Subcutaneous preadipocyte (primary cell): Measurements from ENCODE around the gene HDAC4.

DNA sequence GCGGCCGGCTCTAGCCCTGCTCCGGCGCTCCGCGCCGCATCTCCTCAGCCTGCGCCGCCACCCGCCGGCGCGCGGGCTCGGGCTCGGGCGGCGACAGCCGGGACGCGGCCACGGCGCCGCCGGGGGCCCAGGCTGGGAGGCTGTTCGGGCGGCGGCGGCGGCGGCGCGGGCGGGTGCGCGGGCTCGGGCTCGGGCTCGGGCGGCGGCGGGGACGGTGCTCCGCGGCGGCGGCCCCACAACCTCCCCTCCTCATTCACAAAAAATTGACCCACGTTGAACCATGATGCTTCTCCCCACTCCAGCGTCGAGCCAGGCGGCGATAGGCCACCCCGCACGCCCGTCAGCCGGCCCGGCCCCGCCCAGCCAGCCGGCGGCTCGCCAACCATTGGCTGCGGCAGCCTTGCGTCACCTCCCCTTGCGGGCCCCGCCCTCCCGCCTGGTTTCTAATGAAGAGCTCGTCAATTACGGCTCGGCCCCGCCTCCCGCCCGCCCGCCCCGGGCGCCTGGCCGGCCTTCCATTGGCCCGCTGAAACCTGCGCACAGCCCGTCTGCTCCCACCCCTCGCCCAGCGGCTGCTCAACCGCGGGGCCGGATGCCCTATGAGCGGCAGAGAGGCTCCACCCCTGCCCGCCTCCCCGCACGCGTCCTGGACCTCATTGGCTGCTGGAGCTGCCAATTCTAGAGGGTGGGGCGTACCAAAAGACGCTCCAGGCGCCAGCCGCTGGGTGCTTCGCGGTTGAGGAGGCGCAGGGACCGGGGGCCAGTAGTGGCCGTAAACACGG is at the start of gene HDAC4:
Gene HDAC4, minus strand, starts transcription at position 315 of the 782 bp plus-strand sequence.
- CAGE, long polyA plus RNA, result no peak

DNA sequence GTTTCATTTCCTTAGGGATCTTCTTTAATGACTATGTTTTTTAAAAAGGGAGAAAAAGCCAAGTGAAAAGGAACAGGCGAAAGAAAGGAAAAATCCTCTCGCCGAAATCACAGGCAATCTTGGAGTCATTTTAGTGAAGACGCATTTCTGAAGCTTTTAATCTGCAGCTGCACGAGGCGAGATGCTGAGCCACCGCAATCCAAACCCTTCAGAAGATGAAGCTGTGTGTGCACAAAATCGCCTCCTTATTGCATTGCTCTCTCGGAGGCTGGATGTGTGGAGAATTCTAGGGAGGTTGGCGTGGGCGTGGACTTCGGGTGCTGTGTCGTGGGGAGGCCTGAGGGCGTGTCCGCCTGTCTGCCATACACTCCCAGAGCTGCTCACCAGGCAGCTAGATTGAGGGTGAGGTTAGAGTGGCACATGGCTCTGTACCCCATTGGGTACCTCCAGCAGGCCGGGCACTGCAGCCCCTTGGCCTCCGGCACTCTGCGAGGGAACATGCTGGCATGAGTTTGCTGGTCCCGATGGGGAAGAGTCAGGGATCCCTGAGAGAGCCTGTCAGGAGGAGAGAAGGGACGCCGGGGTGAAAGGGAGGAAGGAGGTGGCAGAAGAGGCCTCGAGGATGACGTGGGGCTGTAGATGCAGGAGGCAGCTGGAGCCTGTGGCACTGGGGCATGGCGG is 38.6 kb upstream of the HDAC4 start:
- CAGE, long polyA plus RNA, result no peak

DNA sequence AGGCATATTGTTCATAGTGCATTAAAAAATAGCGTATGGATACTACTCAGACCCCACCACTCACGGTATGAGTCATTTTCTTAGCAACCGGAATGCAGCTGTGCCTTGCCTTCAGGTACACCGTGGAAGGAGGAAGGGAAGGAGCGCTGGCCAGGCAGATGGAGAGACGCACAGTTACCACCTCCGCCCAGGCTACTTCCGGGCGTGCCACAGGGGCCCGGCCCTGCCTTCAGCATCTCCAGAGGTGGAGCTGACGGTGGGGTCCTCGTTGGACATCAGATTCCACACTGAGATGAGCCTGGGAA is 82.0 kb upstream of the HDAC4 start:
- CAGE, long polyA plus RNA, result no peak

GRCh38 chr2:239893040-239893577 is 132.0 kb downstream of the NDUFA10 start:
- CAGE, long polyA plus RNA, result no peak

- CAGE, long polyA plus RNA, result no peak
Measured at GRCh38 chr2:239954727-239955127, 70.4 kb downstream of the NDUFA10 start.

DNA sequence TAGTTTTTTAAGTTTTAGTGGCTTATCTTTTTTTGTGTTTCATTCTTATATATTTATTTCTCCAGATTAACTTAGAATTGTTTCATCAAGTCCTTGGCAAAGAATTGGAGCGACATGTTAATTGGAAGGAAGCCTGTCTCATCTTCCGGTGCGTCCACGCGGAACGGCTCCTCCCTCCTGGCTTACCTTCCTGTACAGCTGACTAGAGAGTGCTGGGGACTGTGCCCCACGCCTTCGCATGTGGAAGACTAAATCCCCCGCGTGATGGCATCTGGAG is 103.9 kb upstream of the OTOS start:
- CAGE, long polyA plus RNA, result no peak

- CAGE, long polyA plus RNA, result no peak
Measured at GRCh38 chr2:240387577-240388047, 47.9 kb upstream of the GPC1 start.

DNA sequence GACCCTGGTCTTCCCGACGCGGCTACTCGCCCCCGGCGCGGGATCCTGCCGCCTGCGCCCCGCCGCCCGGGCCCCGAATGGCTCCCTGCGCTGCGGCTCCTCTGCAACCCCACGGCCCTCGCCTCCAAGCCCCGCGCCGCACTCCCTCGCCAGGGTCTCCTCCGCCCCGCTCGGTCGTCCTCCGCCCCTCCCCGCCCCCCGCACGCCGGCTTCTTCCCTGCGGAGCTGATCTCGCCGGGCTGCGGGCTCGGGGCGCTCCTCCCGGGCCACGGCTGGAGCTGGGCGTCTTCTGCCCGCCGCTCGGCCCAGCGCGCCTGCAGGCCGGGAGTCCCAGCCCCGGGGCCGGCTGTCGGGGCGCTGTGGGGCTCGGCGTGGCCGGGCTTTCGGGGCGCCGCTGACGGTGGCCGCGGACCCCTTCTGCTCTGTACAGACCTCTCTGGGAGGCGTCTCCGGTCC is 703 bp downstream of the GPC1 start:
- CAGE, long polyA plus RNA, result no peak

GRCh38 chr2:240438657-240439199 is 3.3 kb downstream of the GPC1 start:
- CAGE, long polyA plus RNA, result no peak

DNA sequence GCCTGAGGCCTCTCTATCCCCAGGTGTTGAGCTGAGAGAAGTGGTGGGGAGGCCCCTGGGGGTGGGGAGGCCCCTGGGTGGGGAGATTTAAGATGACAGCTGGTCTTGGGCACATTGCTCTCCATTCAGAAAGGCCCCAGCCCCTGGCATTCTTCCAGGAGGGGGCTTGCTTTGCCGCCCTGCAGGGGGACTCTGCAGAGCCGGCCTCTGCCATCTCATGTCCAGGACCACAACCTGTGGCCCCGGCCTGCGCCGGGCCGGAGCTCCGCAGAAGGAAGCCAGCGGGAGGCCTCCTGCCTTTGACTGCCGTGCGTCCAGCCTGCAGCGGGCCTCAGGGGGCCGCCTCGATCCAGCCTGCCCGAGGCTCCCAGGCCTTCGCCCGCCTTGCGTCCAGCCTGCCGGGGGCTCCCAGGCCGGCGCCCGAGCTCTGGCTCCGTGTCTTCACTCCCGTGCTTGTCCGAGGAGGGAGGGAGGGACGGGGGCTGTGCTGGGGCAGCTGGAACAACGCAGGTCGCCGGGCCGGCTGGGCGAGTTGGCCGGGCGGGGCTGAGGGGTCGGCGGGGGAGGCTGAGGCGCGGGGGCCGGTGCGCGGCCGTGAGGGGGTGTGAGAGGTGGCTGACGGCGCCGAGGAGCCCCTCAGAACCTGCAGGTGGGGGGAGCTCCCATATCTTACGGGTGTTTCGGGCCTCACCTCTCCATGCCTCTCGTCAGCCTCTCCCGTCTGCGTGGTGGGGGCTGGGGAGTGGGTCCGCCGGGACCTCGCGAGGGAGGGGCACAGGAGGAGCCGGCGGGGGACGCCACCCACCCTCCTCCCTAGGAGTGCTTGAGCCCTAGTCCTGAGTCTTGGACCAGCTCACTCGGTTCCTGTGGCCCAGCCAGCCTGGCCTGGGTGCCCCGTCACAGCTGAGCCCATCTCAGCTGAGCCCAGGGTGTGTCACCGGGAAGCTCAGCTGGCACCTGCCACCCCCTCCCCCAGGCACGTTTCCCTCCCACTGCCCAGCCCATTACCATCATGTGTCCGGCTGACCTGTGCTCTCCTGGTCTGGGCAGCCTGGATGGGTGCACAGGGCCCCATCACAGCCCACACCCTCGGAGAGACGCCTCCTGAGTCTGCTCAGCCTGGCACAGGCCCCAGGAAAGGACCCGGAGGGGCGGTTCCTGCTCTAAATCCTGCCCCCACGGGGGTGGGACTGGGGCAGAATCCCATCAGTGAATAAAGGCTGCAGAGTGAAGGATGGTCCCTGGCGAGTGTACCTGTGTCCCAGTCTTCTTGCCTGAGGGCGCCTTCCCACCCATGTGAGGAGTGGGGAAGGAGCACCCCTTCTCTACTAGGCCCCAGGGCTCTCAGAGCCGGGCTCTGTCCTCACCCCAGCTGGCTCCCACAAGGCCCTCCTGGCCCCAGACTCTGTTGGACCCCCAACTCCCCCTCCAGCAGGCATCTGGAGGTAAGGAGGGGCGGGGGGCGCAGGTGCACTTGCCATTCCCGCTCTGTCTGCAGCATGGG is 20.7 kb downstream of the GPC1 start:
- CAGE, long polyA plus RNA, result no peak

DNA sequence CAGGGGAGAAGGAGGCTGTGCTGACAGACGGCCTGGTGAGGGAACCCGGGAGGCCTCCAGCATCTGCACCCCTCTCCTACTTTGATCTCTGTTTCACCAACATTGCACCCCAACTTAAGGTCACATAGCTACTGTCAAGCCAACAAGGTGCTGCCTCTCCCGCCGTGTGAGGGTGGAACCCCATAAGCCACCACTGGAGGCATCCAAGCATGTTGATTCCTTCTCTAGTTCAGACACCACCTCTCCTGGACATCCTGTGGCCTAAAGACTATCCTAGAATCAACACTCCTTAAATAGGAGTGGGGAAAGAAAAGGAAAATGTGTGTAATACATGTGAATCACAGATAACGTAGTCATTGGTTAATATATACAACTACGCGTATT is 3.5 kb upstream of the RNPEPL1 start:
- CAGE, long polyA plus RNA, result no peak

DNA sequence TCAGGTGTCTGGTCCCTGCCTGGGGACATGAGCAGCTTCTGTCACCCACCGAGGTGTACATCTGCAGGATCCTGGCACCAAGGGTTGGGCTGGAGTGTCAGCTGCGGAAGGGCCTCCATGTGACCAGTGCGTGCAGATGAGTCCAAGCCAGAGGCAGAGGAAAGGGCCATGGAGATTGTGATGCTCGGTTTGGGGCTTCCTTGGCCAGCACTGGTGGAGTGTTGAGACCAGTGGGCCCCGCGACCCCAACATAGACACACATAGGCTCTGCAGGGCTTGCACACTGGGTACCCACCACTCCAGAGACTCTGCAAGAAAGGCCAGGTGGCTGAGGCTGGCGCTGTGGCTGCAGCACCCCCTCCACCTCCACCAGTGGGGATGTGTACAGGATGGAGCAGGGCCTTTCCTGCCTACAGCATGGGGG is 1.1 kb downstream of the RNPEPL1 start:
- CAGE, long polyA plus RNA, result no peak

DNA sequence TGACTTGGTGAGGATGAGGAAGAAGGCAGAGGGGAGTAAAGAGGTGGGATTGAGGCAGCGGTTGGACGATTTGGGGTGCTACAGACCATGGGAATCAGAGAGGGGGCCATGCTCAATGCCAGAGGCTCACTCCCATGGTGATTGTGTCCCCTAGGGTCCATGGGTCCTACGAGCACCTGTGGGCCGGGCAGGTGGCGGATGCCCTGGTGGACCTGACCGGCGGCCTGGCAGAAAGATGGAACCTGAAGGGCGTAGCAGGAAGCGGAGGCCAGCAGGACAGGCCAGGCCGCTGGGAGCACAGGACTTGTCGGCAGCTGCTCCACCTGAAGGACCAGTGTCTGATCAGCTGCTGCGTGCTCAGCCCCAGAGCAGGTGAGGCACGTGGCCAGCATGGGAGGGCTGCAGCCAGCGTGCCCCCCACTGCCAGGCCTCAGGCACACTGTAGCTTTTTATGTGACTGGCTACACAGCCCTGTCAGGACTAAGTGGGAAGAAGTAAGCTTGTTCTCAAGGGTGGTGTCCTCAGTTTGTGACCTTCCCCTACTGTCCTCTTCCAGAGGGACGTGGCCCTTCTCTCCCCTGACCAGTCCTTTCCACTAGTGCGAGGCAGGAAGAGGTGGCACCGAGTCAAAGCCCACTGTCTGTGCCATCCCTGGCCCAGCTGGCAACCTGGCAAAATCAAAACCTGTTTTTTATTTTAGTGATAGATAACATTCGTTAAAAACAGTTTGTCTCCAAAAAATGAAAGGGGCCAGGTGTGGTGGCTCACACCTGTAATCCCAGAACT is 5.4 kb downstream of the CAPN10 start:
- CAGE, long polyA plus RNA, result no peak

GRCh38 chr2:240818346-240819532 is 1.3 kb downstream of the KIF1A start:
- CAGE, long polyA plus RNA, result no peak

GRCh38 chr2:241018800-241019740 is 20.7 kb downstream of the SNED1 start:
- CAGE, long polyA plus RNA, result no peak

DNA sequence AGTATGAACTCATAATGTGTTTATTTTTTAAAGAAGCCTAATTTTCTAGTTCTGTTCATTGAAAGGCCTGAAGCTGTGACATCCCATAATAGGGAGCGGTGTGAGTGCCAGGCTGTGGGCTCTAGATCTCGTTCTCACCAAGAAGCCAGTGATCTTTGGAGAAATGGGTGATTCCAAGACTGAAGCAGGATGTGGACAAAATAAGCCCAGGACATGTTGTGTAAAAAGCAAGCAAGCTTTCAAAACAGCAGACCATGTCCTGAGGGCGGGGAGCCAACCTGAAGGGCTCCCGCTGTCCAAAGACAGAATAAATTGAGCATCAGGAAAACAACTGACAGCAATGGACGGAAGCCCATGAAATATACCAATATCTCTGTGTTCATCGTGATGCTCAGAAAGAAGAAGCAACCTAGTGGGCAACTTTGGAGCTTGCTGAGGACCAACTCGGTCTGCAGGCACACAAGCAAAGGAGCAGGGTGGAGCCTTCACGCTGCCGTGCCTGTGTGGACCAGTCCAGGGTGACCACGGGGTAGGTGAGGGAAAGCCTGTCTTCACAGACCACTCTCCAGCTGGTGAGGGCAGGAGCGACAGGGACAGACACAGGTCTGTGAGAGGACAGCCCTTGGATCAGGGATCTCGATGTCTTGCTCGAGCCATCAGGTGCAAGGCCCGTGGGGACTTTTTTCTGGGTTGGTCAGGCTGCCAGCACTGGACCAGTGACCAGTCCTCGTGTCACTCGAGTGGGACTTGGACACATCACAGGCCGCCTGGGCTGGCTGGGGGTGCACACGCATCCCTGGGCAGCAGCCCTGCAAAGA is 21.5 kb downstream of the MTERF4 start:
- CAGE, long polyA plus RNA, result no peak

DNA sequence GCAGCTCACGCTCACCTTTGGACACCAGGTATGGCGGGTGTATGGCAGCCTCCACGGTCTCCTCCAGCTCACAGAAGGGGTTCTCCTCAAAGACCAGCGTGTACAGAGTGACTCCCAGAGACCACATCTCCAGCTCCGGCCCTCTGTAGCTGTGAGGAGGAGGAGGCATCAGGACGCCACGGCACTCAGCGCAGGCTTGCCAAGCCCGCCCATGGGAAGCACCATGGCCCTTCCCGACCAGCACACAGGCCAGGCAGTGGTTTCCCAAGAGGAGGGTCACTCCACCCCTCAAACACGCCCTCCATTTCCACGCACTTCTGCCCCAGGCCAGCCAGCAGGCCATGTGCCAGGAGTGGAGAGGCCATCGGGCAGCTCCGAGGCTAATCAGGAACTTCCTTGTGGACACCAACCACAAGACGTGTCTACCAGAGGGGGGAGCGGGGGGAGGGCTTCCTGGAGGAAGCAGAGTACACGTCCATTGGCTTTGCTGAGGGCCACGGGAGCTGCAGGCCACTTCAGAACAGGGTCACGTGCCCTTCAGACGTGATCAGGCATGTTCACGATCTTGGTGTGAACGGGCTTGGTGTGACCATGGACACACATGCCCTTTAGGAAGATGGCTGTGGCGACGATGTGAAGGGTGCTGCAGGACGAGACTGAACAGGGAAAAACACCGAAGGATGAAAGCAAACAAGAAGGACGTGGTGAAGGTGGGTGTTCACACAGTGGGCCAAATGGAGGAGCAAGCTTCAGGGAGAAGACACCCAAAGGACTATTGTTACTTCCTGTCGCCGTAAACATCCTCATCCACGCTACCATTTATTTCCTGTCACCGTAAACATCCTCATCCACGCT is 6.3 kb upstream of the MTERF4 start:
- CAGE, long polyA plus RNA, result no peak

- CAGE, long polyA plus RNA, result no peak
Measured at GRCh38 chr2:241123656-241124434, 21.8 kb upstream of the MTERF4 start.

GRCh38 chr2:241126280-241127369 is 22.6 kb downstream of the PASK start:
- CAGE, long polyA plus RNA, result no peak

DNA sequence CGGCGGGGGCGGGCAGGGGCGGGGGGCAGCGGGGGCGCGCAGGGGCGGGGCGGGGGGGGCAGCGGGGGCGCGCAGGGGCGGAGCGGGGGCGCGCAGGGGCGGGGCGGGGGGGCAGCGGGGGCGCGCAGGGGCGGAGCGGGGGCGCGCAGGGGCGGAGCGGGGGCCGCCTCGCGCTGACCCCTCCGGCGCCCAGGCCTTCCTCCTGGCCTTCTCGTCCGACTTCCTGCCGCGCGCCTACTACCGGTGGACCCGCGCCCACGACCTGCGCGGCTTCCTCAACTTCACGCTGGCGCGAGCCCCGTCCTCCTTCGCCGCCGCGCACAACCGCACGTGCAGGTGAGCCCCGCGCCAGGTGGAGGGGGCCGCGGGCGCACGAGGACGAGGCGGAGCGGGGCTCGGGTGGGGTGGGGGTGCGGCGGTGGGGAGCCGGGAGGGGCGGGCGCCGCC is 29.6 kb downstream of the ANO7 start:
- CAGE, long polyA plus RNA, result no peak